Astrocyte (in vitro differentiated cells and primary cell): ENCODE measurements around a stretch of chr20.

DNA sequence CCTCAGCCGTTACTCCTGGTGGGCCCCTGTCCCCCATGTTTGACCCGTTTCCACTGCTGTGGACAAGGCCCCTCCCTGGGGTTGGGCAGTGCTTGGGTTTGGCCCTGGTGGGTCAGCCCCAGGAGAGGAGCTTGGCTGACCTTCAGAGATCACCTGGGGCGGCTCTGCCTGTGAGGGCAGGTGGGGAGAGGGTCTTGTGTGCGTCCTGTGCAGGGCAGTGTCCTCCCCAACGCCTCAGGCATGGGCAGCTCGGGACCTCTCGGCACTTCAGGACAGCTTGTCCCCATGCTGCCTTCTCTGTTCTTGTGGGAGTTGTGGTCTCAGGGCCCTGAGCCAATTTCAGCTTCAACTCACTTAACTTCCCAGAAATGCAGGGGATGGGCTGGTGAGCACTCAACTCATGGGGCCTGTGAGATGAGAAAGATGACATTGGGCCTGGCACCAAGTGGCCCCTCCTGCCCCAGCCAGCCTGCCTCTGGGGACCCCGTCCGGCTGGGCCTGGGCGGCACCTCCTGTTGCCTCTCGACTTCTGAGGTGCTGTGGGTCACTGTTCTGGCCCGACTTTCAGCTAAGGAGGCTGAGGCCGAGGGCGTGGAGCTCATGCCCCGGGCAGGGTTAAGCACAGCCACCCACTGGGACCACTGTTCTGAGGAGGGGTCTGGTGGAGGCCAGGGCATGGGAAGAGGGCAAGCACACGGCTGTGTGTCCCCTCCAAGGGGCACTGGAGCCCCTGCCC, 6.8 kb downstream of the RGS19 start:
- PRO-cap: no peak
- RRBS, 2 experiments: 85% methylated on average over 6 of the region's 16 CpGs; no CpG with 5 or more reads in 1 of the 2 experiments

DNA sequence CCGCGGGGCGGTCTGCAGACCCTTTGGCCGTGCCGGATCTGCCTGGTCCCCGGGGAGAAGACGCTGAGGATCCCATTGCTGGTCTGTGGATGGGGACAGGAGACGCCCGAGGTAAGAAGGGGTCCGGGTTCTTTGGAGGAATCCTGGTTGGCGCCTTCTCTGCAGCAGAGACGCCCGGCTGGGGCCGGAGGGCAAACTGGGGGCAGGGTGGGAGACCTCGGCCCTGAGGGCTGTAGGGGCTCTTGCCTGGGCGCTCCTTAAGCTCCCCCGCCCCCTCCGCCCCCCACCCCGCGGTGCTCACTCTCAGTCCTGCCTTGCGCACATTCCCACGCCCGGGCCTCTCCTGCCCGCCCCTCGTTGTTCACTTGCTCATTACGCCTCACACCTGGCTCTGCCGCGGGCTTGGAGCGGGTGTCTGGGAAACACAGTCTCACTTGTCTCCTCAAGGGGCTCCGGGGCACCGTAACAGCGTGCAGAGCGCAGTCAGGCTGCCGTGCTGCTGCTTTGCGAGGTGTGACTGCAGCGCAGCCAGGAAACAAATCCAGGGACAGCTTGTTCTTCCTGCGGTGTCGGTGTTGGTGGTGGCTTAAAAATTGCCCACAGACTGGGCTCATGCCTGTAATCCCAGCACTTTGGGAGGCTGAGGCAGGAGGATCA, 4.8 kb downstream of the NPBWR2 start:
- PRO-cap: no peak
- RRBS, 2 experiments: 3 to 4% methylated on average over 13 to 17 of the region's 38 CpGs

- PRO-cap: no peak
- RRBS, 2 experiments: no CpG with 5 or more reads among the region's 11 CpGs
Measured at GRCh38 chr20:64120395-64120745, 13.0 kb upstream of the NPBWR2 start.

GRCh38 chr20:64236369-64237023, 19.1 kb upstream of the PCMTD2 start:
- PRO-cap: no peak
- RRBS, 2 experiments: no CpG with 5 or more reads among the region's 12 CpGs